Left common carotid artery plus branches (tissue), 1 donor: ENCODE measurements around a stretch of chr3.

- PRO-cap: no peak
Measured at GRCh38 chr3:194481175-194482336, 5.2 kb downstream of the ATP13A3 start.

DNA sequence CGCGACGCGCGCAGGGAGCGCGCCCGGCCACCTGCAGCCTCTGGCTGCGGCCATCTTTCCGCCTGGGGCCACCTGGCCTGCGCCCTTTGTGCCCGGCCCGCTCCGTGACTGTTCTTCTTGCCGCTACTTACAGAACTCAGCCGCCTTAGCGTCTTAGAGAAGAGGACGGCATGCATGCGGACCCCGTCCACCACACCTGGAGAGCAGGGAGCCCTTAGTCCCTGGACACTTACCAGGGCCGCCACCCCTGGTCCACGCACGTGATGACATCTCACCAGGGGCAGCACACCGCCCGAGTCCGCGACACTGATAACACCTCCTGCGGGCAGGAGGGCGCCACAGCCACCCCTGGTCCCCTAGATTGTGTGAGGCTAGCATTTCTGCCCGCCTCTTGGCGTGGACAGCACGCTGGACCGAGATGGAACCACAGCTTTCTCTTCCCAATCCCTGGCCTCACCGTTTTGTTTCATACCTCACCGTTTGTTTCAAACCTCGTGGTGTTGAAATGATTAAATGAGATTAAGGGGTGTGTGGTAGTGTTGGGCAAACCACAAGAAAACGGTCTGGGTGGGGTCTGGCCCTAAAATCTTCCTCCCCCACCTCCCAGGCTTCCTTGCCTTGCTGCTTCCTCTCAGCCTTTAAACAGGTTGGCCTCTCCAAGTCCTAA is 1.1 kb upstream of the ATP13A3 start:
- PRO-cap: no peak

- PRO-cap: no peak
Measured at GRCh38 chr3:194536747-194537348, 50.0 kb upstream of the ATP13A3 start.

DNA sequence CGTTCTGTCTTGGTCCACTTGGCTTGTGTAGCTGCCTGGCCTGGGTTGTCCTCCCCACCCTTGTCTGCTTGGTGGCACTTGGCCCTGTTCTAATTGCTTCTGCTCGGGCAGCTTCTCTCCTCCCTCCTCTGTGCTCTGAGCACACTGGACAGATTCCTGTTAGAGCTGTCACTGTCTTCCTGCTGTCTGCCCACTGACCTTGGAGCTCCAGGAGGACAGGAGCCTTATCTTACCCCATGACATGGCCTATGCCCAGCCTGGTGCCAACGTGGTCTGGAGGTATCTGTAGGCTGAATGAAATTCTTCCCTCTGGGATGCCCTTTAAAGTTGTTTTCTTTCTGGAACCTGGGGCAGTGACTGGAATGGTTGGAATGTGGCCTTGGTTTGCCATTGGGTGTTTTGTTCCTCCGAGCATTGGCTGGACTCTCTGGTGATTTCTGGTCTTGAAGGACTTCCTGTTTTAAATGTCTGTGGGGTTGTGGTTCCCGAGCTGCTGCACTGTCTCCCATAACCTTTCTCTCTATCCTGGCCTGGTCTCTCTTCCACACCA is 94.1 kb downstream of the FAM43A start:
- PRO-cap: no peak

- PRO-cap: no peak
Measured at GRCh38 chr3:194852175-194852670, 166.5 kb downstream of the FAM43A start.

DNA sequence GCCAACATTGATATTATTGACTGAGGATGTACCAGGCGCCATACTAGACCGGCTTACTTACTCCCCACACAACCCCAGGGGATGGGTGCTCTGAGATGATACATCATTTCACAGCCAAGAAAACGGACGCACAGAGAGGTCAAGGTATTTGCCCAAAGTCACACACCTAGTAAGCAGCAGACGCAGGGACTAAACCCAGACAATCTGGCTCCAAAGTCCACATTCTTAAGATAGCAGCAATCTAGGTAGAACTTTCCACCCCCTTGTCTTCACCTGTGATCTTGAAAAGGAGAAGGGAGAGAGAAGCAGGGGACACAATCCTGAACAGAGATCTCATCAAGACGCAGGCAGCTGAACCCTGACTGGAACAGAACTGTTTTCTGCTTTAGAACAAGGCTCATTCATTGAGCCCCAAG is 200.6 kb downstream of the XXYLT1 start:
- PRO-cap: no peak

- PRO-cap: no peak
Measured at GRCh38 chr3:195081366-195081897, 189.5 kb downstream of the XXYLT1 start.

DNA sequence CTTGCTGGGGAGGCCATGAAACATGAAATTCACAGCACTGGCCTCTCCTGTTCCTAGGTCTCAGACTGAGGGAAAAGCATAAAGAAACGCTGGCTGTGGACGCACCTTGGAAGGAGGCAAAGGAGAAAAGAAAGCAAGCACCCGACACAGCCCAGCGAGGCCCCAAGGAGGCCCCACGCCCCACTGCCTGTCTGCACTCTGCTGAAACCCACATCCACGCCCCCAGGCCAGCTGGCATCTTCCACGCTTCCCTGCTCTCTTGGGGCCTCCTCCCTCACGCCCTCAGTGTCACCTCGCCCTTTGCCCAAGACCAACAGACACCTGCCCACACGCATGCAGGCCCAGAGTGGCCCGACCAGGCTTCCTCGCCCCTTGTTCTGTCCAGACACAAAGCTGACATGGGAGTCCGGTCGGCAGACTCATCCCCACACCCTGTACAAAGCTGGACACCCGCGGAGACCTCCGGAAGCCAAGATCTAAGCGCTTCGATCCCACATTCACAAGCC is 176.8 kb downstream of the XXYLT1 start:
- PRO-cap: no peak

DNA sequence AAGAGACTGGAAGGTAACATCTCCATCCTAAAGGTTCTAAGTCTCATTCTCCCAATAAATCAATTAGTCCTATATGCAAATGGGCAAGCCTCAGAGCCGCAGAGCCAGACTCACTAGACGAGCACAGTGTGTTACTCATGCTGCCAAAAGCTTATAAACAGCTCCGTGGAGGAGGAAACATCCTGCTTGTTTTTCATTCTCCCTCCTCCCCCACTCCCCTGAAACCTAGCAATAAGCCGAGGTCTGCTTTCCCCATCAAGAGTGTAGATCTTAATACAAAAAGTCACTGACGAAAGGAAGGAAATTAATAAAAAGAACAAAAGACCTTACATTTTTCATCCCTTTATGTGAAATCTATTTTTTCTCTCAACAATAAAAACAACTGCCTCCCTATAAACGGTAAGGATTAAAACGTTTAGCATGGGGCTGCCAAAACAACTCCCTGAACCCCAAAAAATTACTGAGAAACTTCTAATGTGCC is 88.5 kb downstream of the XXYLT1 start:
- PRO-cap: no peak

DNA sequence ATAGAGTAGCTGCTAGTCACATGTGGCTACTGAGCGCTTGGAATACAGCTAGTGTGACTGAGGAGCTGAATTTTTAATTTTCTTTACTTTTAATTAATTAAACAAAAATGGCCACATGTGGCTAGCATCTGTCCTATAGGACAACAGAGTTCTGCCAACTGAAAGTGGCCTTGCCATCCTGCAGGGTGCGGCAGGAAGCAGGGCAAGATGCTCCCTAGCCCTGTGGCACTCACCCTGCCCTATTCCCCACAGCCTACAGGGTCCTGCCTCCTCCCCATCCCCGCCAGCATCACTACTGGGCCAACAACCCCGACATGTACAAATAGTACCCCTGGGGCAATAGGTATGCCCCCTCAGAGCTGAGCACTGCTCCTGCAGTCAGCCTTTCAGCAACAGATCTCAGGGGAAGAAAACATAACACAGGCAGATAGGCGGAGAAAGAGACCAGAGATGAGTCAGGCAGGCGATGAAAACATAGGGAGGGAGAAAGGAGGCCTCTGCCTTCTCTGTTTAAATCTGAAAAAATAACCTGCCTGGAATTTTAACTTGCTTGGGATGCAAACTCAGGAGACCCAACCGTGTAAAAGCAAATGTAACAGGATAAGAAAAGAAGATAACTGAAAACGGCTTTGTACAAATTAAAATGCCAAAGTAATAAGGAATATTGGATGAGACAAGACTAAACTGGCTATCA is 74.7 kb downstream of the XXYLT1 start:
- PRO-cap: no peak

DNA sequence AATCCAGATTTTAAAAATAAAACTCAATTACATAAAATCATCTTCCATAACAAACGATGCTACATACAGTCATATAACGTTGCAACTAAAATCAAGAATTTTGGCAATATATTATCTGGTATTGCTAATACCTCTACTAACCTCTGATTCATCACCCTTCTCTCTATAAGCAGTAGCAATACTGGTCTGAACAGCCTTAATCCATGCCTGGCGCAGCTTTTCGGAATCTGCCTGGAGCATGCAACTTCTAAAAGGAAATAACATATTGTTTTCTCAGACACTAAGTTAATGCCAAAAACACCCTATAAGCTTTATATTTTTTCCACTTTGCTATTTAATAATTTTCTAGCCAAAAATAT is 35.4 kb upstream of the XXYLT1 start:
- PRO-cap: no peak

DNA sequence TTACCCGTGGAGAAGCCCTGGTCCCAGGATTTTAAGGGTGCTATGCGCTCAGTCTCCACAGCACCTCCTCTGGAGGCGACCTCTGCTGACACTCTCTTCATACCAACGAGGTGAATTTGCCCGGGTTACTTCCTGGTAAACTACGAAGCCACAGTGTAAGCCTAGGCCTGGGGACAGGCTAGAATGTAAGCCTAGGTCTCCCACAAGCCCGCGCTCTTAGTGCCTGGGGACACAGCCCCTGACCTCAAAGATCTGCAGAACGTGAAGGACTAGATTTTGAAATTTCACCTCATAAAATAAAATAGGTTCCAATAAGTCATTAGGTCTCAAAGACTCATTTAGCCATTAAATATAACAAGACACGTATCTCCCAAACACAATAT is 686 bp downstream of the APOD start:
- PRO-cap: no peak

DNA sequence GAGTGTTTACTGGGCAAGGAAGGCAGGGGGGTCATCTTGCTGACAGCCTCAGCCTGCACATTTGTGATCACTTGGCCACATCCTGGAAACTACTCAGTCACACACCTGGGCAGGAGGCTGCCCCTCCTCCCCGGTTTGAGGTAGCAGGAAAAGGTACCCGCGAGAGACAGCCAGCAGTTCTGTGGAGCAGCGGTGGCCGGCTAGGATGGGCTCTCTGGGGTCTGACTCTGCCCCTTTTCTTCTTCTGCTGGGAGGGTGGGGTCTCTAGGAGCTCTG is 30.9 kb upstream of the APOD start:
- PRO-cap: no peak

- PRO-cap: no peak
Measured at GRCh38 chr3:195630293-195630719, 46.6 kb upstream of the APOD start.

GRCh38 chr3:195688923-195689145 is 31.9 kb upstream of the MUC20 start:
- PRO-cap: no peak

- PRO-cap: no peak
Measured at GRCh38 chr3:195803797-195804962, 7.5 kb downstream of the MUC4 start.

DNA sequence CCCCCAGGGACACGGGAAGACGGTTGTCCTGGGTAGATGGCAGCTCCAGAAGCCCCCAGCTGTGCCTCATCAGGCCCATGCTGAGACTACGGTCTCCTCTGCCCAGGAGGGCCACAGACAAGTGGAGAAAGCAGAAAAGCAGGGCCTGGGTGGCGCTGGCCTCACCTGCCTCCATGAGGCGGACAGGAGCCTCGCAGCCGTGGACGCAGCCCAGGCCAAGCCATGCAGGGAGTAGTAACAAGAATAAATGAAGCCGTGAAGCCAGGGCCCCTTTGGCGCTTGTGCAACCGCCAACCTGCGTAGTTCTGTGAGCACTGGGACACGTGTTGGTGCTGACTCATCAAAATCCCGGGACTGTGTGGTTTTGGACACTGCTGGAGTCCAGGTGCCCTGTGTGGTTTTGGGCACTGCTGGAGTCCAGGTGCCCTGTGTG is 12.3 kb upstream of the MUC4 start:
- PRO-cap: no peak

DNA sequence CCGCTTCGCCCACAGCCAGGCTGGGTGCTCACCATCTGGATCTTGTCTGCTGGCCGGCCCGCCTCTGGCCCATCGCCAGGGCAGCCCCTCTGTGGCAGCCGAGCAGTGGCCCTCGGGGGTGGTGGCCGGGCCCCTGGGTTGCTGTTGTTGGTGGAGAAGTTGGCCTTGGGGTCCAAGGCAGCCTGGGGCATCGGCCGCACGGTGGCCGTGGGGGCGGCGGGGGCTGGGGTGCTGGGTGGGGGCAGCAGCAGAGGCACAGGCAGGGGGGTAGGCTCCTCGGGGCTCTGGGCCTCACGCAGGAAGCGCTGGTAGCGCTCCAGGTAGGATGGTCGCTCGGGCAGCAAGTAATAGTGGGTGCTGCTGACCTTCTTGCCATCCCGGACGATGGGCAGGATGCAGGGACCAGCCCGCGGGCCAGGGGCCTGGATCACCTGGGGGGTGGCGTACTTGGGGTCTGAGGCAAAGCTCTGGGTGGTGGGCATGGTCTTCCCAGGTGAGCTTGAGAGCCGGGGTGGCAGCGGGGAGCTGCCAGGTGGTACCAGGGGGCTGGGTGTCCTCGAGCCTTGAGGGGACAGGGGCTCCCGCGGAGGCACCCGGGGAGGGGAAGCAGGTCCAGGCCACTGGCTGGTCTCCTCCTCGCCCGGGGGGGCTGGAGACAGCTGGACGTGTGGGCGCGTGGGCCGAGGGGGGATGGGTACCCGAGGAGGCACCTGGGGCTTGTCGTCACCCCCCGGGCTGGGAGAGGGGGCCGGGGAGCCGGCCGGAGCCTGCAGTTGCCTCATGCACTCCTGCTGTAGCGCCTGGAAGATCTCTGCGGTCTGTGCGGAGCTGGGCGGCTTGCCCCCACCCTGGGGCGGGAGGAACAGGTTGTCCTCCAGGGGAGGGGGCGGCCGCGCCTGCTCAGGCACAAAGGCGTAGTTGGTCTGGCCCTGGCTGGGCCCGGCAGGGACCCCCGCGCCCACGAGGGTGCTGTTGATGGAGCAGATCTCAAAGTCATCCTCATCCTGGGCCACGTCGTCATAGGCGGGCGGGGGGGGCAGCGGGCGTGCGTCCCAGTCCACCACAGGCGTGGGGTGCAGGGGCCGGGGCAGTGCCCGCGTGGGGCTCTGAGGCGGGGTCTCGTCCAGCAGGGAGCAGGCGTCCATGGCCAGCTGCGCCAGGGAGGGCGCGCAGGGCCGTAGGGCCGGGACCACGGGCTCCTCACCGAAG is 40.6 kb downstream of the TNK2 start:
- PRO-cap: no peak

DNA sequence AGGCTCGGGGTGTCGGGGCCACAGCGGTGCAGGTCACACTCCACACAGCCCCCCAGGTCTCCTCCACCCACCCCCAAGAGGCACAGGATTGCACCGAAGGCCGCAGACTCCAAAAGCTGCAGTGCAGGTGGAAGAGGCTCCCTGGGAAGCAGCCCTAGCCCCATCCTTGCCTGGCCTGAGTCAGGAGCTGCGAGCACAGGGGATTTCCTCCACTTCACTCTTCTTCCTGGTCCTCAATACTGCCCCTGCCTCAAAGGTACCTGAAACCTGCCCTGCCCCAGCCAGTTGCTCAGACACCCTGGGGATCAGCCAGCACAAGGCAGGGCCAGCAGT is 31.1 kb downstream of the TNK2 start:
- PRO-cap: no peak

DNA sequence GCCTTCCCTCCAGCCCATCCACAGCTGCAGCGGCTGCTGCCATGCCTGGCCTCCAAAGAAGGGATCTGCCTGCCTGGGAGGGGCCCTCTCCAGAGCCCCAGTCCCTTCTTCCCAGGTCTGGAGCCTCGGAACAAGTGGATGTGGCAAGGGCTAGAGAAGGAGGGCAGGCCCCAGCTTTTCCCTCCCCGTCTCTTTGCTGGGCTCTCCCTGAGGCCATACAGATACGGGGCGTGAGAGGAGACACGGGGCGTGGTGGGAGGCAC is 29.8 kb downstream of the TNK2 start:
- PRO-cap: no peak